ENCODE measurements around a stretch of chr1.

- PRO-cap, result no peak
- RAMPAGE, long total RNA, 4 experiments, result no peak in any of the 4 experiments
These were observed 410 bp upstream of the NAV1 start for GRCh38 chr1:201538586-201538848.

DNA sequence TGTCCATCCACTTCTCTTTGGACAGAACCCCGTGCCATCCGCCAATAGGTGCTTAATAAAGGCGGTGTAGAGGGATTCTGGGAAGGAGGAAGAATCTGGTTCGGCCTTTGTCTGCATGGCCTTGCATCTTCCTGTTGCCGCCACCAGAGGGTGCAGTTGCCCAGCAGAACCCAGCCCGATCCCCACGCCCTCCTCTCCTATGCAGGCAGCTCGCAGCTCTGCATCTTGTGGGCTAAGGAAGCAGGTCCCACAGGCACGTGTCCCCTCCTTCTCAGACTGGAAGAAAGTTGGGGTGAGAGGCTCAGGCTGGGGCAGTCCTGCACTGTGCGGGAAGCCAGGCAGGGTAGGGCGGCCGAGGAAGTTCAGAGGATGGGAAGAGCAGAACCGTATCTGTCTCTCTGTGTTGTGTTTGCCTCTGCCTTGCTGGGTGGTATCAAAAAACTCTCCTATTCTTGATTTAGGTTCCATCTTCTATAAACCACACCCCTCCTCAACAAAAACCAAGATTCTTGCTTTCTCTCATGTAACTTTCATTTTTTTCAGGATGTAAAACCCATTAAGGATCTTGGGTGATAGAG, 20.9 kb downstream of the NAV1 start:
- PRO-cap, result no peak
- RAMPAGE, long total RNA, 4 experiments, result no peak in any of the 4 experiments

GRCh38 chr1:201597512-201598296, 58.8 kb downstream of the NAV1 start:
- PRO-cap, result no peak
- RAMPAGE, long total RNA, 4 experiments, result no peak in any of the 4 experiments

DNA sequence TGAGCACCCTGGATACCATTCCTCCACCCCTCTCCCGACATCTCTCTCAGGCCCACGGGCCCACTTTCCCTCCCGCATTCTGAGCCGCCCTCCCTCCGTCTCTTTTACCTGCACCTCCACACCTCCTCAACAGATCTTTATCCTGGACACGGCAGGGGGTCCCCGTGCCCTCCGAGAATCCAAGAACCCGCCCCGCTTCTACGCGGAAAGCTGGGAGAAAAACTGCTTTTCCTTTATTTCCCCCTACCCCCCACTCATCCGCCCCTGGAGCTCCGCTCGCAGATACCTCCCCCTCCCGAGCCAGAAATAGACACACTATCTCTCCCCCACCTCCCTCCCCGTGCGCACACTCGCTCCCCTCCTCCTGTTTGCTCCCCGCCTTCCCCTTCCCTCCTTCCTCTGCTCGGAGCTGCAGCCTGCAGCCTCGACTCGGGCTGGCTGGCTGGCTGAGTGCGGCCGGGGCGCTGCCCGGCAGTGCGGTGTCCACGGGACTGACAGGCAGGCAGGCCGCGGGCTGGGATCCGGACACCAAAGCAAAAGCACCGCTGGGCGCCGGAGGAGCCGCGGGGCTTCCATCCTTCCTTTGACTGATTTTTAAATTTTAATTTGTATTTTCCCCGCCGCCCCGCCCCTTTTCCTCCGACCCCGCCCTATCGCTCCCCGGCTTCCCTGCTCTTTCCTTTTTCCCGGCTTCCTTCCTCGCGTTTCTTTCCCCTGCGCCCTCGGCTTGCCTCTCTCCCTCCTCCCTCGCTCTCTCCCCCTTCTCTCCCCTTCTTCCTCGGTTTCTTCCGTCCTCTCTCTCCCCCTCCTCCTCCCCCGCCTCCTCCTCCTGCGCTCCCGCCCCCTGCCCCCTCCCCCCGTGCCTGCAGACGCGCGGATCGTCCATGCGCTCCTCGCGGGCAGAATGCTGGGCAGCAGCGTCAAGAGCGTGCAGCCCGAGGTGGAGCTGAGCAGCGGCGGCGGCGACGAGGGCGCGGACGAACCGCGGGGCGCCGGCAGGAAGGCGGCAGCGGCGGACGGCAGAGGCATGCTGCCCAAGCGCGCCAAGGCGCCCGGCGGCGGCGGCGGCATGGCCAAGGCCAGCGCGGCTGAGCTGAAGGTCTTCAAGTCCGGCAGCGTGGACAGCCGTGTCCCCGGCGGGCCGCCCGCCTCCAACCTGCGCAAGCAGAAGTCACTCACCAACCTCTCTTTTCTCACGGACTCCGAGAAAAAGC, 109.2 kb downstream of the NAV1 start:
- PRO-cap, result no peak
- RAMPAGE, long total RNA, 4 experiments, result no peak in any of the 4 experiments

DNA sequence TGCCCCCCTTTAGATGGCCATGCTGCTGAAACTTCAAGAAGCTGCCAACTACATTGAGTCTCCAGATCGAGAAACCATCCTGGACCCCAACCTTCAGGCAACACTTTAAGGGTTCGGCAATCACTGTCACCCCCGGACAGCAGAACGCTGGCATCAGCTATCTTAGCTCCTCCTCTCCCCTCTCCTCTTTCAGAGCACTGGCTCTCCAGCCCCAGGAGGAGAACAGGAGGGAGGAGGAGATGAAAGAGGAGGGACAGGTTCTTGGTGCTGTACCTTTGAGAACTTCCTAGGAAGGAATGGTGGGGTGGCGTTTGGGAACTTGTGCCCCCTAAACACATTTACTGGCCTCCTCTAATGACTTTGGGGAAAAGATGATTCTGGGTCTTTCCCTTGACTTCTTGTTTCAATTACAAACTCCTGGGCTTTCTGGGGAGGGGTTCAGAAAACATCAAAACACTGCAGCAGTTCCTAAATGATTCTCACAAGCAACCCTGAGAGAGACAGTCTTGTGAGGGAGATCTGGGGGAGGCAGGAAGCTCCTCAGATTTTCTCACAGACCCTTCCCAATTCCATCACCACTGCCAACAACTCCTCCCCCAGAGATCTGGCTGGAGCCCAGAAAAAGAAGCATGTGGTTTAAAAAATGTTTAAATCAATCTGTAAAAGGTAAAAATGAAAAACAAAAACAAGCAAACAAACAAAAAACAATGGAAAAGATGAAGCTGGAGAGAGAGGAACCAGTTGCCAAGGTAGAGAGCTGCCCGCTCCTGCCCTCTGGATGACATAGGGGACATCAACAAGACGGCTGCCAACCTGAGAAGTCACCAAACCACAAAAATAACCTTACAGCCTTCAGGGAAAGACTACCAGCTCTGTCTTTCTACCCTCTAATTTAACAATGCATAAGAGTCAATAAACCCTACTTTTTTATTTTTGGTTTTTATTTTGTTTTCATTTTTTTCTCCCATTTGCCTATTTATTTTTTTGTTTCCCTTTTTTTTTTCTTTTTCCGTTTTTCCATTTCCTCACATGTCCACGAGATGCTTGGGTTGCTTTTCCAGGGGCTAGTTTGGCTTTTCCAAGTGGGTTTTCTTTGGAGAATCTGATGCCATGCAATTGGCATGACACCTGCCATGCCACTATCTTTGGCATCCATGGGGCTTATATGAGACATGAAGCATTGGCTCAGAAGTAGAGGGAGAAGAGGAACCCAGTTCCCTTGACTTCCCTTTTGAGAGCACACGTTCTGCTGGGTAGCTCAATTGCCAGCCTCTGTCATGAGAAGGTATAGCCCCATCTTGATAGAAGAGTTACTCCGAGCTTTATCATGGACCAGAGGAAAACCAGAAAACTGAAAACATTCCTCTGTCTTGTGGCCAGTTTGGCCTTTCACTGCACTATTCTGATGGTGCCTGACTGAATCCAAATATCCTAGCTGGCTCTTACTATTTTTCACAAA, 8.6 kb upstream of the IPO9 start:
- PRO-cap, result no peak
- RAMPAGE, long total RNA, 4 experiments, result no peak in any of the 4 experiments

GRCh38 chr1:201848020-201848834, 19.3 kb downstream of the IPO9 start:
- PRO-cap, result no peak
- RAMPAGE, long total RNA, 4 experiments, result no peak in any of the 4 experiments

DNA sequence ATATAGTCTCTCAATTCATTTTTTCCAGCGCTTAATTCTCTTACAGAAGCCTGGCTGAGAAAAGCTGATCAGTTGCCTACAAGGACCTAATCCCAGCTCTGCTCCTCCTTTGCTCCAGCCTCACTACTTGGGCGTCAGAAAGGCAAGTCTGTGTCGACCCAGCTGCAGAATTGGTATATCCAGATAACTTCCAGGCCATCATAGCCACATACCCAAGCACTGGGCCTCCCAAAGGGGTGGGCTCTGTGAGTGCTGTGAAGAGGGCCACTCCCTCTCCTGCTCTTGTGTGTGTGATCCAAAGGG, 18.1 kb downstream of the LMOD1 start:
- PRO-cap, result no peak
- RAMPAGE, long total RNA, 4 experiments, result no peak in any of the 4 experiments

DNA sequence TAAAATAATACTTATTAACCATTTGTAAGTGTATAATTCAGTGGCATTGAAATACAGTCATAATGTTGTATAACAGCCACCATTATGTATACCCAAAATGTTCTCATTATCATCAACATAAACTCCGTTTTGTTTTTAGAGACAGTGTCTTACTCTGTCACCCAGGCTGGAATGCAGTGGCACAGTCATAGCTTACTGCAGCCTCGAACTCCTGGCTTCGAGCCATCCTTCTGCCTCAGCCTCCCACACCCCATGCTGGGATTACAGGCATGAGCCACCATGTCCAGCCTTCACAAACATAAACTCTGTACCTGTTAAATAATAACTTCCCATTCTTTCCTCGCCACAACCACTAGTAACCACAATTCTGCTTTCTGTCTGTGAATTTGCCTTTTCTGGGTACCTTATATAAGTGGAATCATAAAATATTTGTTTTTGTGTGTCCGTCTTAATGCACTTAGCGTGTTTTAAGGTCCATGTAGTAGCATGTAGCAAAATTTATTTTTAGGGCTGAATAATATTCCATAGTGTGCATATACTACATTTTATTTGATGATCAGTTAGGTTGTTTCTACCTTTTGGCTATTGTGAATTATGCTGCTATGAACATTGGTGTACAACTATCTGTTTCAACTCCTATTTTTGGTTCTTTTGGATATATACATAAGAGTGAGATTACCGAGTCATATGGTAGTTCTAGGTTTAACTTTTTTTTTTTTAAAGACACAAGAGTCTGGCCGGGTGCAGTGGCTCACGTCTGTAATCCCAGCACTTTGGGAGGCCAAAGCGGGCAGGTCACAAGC, 11.6 kb upstream of the RNPEP start:
- PRO-cap, result no peak
- RAMPAGE, long total RNA, 4 experiments, result no peak in any of the 4 experiments

GRCh38 chr1:202000938-202002215, 9.0 kb upstream of the ELF3 start:
- PRO-cap, result no peak
- RAMPAGE, long total RNA, 4 experiments, result no peak in any of the 4 experiments

DNA sequence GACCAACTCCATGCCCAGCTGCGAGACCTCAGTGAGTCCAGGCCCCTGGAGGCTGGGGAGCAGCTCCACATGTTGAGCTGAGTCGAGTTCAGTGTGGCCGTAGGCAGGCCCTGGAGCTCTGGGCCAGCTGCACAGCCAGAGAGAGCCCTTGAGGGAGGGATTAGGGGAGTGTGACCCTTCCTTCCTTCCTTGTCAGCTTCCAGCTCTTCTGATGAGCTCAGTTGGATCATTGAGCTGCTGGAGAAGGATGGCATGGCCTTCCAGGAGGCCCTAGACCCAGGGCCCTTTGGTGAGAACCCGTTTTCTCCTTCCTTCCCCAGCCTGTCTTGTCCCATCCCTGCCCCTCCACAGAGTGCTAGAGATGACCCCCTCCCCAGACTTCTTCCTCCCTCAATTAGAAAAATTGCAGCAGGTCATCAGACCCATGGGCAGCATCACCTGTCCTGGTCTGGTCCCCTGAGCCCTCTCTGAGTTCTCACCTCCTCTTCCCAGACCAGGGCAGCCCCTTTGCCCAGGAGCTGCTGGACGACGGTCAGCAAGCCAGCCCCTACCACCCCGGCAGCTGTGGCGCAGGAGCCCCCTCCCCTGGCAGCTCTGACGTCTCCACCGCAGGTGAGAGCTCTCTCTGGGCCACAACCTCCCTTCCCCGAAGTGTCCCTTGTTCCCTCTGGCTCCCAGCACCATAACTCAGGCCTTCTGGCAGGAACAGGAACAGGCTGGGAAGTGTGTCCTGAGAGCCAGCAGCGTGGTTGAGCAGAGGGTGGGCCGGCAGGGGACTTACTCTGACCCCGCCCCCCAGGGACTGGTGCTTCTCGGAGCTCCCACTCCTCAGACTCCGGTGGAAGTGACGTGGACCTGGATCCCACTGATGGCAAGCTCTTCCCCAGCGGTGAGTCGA, 2.0 kb downstream of the ELF3 start:
- PRO-cap, result no peak
- RAMPAGE, long total RNA, 4 experiments, result no peak in any of the 4 experiments

GRCh38 chr1:202031166-202031531, 20.8 kb downstream of the ELF3 start:
- PRO-cap, result no peak
- RAMPAGE, long total RNA, 4 experiments, result no peak in any of the 4 experiments

- PRO-cap, result no peak
- RAMPAGE, long total RNA, 4 experiments, result no peak in any of the 4 experiments
These were observed 35.3 kb downstream of the ELF3 start for GRCh38 chr1:202045549-202046146.

DNA sequence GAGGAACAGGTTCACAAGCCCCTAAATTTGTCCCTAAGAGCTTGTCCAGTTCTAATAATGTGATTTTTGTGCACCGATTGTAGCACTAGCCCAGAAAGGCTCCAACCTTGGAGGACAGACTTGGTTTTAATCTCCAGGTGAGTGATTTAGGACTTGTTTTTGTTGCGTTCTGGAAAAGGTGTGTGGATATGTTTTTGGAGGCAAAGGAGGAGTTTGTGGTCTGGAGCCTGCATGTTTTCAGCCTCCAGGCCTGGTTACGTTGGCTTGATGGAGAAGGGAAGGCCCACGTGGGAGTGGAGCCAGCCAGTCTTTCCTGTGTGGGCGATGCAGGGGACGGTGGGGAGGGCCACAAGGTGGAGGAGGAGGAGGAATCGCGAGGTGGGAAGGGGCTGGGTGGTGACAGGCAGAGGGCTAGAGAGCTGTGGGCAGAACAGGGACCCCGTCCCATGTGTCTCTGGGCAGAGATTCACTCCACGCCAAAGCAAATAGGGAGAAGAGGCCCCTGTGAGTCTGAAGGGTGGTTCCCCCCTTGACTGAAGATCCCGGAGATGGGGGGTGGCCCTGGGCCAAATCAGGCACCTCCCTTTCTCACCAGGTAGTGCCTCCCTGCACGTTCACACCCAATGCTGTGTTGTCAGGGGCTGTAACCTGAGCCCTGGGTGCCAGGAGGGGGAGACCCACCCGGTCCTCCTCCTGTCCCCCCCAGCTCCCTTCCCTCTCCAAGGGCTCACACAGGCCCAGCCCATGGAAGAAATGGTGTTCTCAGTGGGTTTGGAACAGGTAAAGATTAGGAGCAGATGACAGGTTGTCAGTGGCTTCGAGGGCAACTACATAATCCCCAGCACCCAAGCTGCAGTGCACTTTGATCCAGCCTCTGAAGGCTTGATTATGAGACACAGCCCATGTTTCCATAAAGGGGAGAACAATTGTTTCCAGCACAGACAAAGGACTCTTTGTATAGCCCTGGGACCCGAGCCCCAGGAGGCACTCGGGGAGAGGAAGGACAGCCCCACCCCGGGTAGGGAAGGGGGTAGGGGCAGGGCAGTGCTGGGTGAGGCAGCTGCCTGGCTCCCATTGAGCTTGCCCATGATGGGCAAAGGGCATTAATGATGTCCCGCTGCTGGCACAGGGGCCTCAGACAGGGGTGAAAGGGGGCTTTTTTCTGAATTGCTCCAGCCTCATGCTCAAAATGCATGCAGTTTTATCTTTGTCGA, 37.8 kb upstream of the GPR37L1 start:
- PRO-cap, result no peak
- RAMPAGE, long total RNA, 4 experiments, result no peak in any of the 4 experiments

- PRO-cap, result no peak
- RAMPAGE, long total RNA, 4 experiments, result no peak in any of the 4 experiments
These were observed 9.2 kb upstream of the GPR37L1 start for GRCh38 chr1:202113410-202113977.

DNA sequence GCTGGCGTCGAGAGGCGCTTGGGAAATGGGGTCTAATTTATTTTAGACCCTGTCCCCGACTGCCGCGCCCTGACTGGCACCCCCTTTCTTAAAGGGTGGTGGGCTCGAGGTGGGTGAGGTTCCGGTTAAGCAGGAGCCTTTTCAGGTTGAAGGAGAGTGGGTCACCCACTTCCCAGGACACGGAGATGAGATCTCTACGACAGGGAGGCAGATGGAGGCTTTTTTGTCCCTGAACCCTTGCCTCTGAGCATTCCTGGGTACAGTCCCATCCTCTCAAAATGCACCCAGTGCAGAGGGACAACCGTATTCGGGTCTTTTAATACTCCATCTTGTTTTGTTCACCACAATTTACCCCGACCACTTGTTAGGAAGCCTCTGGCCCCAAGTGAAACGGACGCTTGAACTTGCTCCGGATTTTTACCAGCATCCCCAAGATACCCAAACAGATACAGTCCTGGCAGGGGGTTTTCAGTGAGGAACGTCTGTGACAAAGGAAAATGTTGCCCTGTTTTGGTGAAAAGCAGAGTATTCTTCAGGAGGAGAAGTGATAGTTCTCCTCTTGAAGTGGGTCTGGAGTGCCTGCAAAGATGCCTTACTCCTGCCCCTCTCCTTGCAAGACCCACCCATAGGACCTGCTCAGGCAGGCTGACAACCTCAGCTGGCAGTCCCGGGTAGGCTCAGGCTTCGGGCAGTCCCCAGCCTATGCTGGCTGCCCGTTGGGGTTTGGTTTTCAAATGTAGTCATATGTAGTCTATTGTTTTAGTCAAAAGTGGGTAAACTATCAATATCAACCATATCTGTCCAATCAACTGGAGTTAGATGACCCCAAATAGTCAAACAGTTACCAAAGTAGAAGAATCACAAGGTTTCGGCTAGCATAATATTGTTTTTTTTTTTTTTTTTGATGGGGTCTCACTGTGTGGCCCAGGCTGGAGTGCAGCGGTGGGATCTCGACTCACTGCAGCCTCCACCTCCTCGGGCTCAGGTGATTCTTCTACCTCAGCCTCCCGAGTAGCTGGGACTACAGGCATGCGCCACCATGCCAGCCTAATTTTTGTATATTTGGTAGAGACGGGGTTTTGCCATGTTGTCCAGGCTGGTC, 763 bp upstream of the ARL8A start:
- PRO-cap, result no peak
- RAMPAGE, long total RNA, 4 experiments, result no peak in any of the 4 experiments

- PRO-cap, result no peak
- RAMPAGE, long total RNA, 4 experiments, result no peak in any of the 4 experiments
These were observed 2.3 kb upstream of the ARL8A start for GRCh38 chr1:202146757-202147415.

GRCh38 chr1:202161853-202162679, 1.7 kb upstream of the PTPN7 start:
- PRO-cap, result no peak
- RAMPAGE, long total RNA, 4 experiments, result no peak in any of the 4 experiments

GRCh38 chr1:202179896-202180468, 13.6 kb upstream of the LGR6 start:
- PRO-cap, result no peak
- RAMPAGE, long total RNA, 4 experiments, result no peak in any of the 4 experiments

GRCh38 chr1:202471871-202472443, 123.5 kb downstream of the PPP1R12B start:
- PRO-cap, result no peak
- RAMPAGE, long total RNA, 4 experiments, result no peak in any of the 4 experiments

DNA sequence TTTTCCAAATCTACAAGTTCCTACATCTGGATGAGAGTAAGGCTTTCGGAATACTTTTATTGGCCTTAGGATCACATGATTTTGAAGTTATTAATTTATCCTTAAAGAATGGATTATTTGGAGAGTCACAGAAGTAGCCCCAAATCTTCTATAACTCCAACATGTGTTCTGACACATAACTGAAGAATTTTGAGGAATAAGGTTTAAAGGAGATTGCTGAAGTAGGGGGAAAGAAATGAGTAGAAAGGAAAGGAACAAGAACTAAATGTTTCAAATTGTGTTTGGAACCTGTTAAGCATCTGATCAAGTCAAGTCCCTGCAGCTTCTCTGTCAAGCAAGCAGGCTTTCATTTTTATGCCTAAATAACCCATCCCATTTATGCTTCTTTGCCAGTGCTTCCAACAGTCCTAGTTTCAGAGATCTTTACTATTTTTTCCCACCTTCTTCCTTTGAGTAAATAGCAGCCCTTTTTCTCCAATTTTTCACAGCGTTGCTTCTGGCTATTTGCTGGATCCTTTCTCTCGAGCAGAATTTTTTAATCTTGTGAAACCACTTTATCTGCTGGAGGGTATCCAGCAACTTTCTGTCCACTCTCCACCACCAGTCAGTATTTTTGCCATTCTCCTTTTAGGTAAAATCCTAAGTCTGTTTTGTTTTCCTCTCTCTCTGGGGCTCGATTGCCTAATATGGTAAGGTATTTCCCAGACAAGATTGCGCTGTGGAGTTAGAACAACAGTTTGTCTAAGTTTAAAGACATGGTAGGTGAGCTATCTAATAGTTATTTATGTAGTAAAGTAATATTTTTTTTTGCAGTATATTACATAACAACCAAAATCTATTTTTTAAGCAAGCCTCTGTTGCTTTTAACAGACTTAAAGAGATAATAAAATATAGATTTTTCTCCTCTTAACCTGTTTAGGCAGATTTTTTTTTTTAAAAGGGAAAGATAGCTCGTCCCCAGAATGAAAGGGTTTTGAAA, 156.7 kb downstream of the PPP1R12B start:
- PRO-cap, result no peak
- RAMPAGE, long total RNA, 4 experiments, result no peak in any of the 4 experiments

All from sigmoid colon (tissue), 4 donors.